Measurements from ENCODE around the genes H2BC13, H2AC15, H1-5, OR2B6, ZKSCAN8, PGBD1 and TRIM27.

GRCh38 chr6:27778905-27779177 lies 28.9 kb downstream of the H2BC13 start:
- RRBS, result no CpG with 5 or more reads among the region's 2 CpGs

- RRBS, result no CpG with 5 or more reads among the region's 37 CpGs
Observed at GRCh38 chr6:27807391-27808079, at the start of gene H2BC13. Gene H2BC13, minus strand, starts transcription at chr6:27807929.

GRCh38 chr6:27808769-27809276 lies 850 bp downstream of the H2AC13 start:
- RRBS, result no CpG with 5 or more reads among the region's 10 CpGs

DNA sequence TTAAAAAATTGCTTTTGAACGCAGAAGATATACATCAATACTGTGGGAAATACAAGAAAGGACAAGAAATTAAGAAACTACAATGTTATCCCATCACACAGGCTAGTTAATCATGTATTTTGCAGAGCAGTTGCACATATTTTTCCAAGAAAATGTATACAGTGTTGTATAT lies 296 bp upstream of the H4C12 start:
- RRBS, result no CpG with 5 or more reads among the region's 1 CpG

GRCh38 chr6:27838206-27838481 lies at the start of gene H2AC15:
Gene H2AC15, minus strand, starts transcription at chr6:27838375.
- RRBS, result no CpG with 5 or more reads among the region's 21 CpGs

- RRBS, result 95% methylated on average over 7 of the region's 55 CpGs
Observed at GRCh38 chr6:27866913-27867959, at the start of gene H1-5. Gene H1-5, minus strand, starts transcription at chr6:27867588.

DNA sequence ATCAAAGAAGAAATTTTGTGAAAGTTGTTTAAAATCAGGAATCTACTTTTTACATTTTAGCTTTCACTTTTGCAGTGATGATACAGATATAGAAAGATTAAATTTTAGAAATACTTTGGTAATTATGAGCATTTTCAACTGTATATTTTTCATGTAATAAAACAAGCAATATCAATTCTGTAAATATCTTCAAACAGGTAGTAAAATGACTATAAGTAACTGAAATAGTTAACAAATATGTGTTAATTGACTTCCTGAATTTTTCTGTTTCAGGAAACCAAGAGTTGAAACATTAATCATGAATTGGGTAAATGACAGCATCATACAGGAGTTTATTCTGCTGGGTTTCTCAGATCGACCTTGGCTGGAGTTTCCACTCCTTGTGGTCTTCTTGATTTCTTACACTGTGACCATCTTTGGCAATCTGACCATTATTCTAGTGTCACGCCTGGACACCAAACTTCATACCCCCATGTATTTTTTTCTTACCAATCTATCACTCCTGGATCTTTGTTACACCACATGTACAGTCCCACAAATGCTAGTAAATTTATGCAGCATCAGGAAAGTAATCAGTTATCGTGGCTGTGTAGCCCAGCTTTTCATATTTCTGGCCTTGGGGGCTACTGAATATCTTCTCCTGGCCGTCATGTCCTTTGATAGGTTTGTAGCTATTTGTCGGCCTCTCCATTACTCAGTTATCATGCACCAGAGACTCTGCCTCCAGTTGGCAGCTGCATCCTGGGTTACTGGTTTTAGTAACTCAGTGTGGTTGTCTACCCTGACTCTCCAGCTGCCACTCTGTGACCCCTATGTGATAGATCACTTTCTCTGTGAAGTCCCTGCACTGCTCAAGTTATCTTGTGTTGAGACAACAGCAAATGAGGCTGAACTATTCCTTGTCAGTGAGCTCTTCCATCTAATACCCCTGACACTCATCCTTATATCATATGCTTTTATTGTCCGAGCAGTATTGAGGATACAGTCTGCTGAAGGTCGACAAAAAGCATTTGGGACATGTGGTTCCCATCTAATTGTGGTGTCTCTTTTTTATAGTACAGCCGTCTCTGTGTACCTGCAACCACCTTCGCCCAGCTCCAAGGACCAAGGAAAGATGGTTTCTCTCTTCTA lies at the start of gene OR2B6:
Gene OR2B6 (plus strand): TSS at position 299 of the 1,131 bp plus-strand sequence.
- RRBS, result no CpG with 5 or more reads among the region's 9 CpGs

DNA sequence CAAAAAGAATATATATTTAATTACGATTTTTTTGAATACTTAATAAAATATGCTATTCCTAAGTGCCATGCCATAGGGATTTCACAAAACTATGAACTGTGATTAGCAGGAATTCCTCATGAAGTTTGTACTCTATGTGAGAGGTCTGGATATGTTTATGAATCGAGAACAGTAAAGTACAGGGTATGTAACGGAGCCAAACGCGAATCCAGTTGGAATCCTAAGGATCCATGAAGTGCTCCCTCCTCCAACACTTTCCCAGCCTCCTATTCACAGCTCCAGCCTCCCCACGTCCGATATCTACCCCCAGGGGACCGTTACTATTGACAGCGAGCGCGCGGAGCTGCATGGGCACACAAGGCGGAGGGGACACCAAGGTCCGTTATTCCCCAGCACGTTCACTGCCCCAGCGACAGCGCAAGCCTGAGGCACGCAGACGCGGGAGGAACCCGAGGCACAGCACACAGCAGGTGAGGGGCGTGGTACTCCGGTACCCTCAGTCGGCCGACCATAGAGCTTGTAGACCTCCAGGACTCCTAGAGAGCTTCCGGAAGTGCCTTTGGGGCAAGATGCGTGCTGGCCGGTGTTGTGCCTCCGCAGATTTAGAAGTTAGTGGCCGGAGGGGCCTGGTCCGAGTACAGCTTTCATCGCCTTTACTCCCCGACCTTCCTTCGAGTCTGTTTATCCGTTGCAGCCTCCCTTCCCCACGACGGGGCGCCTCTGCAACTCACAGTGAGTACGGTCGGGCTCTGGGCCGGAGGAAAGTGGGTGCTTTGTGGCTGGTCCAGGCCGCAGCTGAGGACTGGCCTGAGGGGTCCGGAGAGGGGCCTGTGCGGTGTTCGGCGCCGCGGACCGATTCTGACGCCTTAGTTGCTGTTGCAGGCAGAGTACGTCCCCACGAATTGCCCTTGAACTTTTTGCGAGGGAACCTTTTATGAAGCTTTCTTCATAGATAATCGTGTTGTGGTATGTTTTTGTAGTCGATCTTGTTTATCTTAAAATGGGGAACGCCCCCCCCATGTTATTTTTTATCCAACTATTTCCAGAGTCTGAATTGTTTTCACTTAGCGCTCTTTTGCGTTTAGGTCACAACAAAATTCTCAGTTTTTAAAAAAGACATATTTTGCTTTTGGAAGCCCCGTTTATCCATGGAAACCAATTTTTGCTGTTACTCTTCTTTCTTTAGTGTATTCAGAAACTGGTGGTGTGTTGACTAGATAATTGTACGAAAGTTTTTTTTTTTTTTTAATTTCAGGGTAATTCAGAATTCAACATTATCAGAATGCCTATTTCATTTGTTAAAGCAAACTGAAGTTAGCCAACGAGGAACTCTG lies at the start of gene ZKSCAN8:
Gene ZKSCAN8 (plus strand): TSS at position 586 of the 1,334 bp plus-strand sequence.
- RRBS, result 3% methylated on average over 7 of the region's 61 CpGs

GRCh38 chr6:28281276-28282381 lies at the start of gene PGBD1:
Gene PGBD1, plus strand, starts transcription at chr6:28281572.
- RRBS, result 1% methylated on average over 22 of the region's 52 CpGs

- RRBS, result 85% methylated on average over 17 of the region's 26 CpGs
Observed at GRCh38 chr6:28543585-28544182, 18.0 kb downstream of the GPX5 start.

- RRBS, result 2% methylated on average over 6 of the region's 43 CpGs
Observed at GRCh38 chr6:28635222-28636287, 48.5 kb upstream of the SCAND3 start.

GRCh38 chr6:28693965-28694417 lies 106.9 kb upstream of the SCAND3 start:
- RRBS, result no CpG with 5 or more reads among the region's 20 CpGs

GRCh38 chr6:28823171-28823567 lies 100.6 kb downstream of the TRIM27 start:
- RRBS, result no CpG with 5 or more reads among the region's 9 CpGs

GRCh38 chr6:28865965-28866180 lies 57.9 kb downstream of the TRIM27 start:
- RRBS, result no CpG with 5 or more reads among the region's 3 CpGs

- RRBS, result 5% methylated on average over 8 of the region's 61 CpGs
Observed at GRCh38 chr6:28866181-28867114, 57.3 kb downstream of the TRIM27 start.

GRCh38 chr6:28880523-28881616 lies 42.9 kb downstream of the TRIM27 start:
- RRBS, result 6% methylated on average over 1 of the region's 33 CpGs

- RRBS, result no CpG with 5 or more reads among the region's 22 CpGs
Observed at GRCh38 chr6:28884833-28885284, 38.9 kb downstream of the TRIM27 start.

DNA sequence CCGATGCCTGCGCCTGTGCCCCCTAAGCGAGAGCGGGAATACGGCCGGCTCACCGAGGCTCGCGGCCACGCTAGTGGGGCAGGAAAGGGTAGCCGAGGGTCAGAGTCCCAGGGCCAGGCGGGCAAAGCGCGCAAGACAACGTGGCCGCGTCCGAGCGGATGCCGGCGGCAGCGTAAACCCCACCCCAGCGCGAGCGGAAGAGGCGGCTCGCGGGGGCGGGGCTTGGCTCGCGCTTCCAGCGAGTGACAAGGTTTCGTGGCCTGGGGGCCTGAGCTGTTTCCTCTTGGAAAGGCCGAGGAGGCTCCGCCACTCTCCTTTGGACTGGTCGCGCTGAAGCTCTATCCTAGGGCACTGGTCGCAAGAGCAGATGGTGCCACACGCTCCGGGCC lies at the start of gene TRIM27:
Gene TRIM27 (minus strand): TSS at position 174 of the 389 bp plus-strand sequence.
- RRBS, result 1% methylated on average over 17 of the region's 40 CpGs

DNA sequence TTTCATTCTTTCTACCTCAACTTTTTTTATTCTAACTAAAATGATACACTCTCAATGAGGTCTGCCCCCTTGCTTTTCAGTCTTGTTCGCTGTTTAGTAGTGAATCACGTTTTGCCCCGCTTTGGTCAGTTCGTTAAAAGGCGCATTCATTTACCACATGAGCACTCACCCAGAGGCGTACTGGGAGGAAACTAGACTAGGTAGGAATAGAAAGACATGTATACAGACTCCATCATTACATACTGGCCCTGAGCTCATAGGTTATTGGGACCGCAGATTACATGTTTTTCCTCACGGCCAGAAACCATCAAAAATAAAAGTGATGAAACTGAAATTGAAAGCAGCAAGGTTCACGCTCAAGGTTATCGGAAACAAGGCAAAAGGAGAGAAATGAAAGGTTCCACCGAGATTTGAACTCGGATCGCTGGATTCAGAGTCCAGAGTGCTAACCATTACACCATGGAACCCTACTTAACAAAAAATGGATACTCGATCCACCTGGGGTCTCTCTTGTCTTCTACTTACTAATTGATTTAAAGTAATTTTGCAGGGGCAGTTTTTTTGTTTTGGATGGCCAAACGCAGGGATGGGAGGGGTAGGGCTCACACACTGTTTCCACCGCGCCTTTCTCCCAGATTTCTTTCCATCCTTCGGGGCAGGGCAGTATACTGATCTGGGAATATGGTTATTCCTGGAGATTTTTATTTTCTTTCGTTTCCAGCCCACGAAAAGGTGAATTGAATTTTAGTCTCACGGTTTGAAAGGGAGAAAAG lies 17.6 kb upstream of the TRIM27 start:
- RRBS, result no CpG with 5 or more reads among the region's 21 CpGs

DNA sequence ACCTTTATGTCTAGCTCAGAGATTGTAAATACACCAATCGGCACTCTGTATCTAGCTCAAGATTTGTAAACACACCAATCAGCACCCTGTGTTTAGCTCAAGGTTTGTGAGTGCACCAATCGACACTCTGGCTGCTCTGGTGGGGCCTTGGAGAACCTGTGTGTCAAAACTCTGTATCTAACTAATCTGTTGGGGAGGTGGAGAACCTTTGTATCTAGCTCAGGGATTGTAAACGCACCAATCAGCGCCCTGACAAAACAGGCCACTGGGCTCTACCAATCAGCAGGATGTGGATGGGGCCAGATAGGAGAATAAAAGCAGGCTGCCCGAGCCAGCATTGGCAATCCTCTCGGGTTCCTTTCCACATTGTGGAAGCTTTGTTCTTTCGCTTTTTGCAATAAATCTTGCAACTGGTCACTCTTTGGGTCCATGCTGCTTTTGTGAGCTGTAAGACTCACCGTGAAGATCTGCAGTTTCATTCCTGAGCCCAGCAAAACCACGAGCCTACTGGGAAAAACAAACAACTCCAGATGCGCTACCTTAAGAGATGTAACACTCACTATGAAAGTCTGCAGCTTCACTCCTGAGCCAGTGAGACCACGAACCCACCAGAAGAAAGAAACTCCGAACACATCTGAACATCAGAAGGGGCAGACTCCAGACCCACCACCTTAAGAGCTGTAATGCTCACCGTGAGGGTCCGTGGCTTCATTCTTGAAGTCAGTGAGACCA lies 35.0 kb upstream of the TRIM27 start:
- RRBS, result no CpG with 5 or more reads among the region's 14 CpGs